AG04449 (cell line): ENCODE results near the genes TFAP2C and BMP7.

GRCh38 chr20:56417835-56418930, 6.1 kb downstream of the CASS4 start:
- RRBS, result no CpG with 5 or more reads among the region's 15 CpGs

- RRBS, result no CpG with 5 or more reads among the region's 1 CpG
These were observed 11.8 kb downstream of the CASS4 start for GRCh38 chr20:56423858-56424328.

DNA sequence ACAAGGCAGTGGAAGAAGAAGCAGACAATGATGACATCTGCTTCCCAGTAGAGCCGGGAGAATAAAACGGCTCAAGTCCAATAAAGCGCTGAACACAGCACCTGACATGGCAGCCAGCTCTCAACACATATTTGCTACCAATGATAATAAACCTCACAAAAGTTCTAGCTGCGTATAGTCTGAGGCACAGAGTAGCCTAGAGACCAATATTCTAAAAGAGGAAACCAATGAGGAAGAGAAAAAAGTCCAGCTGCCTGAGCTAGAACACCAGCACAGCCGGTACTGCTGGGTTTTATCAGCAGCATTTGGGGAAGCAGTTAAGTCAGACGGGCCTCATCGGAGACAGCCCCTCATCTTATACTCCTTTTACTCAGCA, 2.5 kb upstream of the RTF2 start:
- RRBS, result no CpG with 5 or more reads among the region's 7 CpGs

GRCh38 chr20:56628902-56629489, at the start of gene TFAP2C:
Gene TFAP2C (plus strand): TSS chr20:56629306.
- RRBS, result 2% methylated on average over 9 of the region's 62 CpGs

GRCh38 chr20:56788145-56788638, 159.1 kb downstream of the TFAP2C start:
- RRBS, result no CpG with 5 or more reads among the region's 7 CpGs

- RRBS, result no CpG with 5 or more reads among the region's 31 CpGs
These were observed 198.0 kb downstream of the TFAP2C start for GRCh38 chr20:56826686-56827868.

GRCh38 chr20:56925130-56925889, 296.2 kb downstream of the TFAP2C start:
- RRBS, result 4% methylated on average over 23 of the region's 76 CpGs

- RRBS, result 0% methylated on average over 1 of the region's 56 CpGs
These were observed at the start of gene BMP7 for GRCh38 chr20:57266552-57267182. Gene BMP7 (minus strand): TSS chr20:57266641.

DNA sequence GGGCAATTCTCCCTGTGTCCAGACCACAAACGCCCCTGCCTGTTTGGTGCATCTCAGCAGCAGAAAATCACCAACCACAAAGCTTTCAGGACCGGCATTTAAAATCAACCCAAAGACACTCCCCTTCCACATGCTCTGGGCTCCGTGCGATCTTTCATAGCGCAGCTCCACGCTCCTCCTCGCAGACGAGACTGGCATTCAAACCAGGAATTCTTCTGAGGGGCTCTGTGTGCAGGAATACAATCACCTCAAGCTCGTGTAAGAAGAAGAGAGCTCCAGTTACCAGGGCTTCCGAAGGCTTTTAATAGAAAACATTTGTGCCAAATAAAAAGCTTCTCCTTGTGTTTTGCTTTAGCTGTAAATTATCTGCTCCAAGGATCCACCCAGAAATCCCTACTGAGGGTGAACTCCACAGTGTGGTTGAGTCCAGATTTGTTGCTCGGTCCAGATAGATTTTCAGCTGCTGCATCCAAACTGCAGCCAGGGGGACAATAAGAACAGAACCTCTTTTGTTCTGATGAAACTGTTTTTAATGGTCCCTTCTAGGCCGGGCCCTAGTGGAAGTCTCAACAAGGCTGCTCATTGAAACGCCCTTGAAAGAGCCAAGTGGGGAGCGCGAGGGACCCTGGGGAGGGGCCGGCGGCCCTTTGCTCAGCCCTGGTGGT, 16.4 kb upstream of the BMP7 start:
- RRBS, result 6% methylated on average over 4 of the region's 17 CpGs

- RRBS, result no CpG with 5 or more reads among the region's 5 CpGs
These were observed 15.6 kb upstream of the RBM38 start for GRCh38 chr20:57375647-57375951.

- RRBS, result no CpG with 5 or more reads among the region's 17 CpGs
These were observed 59.1 kb downstream of the RBM38 start for GRCh38 chr20:57450092-57450929.

GRCh38 chr20:57481756-57482363, 43.1 kb downstream of the CTCFL start:
- RRBS, result no CpG with 5 or more reads among the region's 8 CpGs

DNA sequence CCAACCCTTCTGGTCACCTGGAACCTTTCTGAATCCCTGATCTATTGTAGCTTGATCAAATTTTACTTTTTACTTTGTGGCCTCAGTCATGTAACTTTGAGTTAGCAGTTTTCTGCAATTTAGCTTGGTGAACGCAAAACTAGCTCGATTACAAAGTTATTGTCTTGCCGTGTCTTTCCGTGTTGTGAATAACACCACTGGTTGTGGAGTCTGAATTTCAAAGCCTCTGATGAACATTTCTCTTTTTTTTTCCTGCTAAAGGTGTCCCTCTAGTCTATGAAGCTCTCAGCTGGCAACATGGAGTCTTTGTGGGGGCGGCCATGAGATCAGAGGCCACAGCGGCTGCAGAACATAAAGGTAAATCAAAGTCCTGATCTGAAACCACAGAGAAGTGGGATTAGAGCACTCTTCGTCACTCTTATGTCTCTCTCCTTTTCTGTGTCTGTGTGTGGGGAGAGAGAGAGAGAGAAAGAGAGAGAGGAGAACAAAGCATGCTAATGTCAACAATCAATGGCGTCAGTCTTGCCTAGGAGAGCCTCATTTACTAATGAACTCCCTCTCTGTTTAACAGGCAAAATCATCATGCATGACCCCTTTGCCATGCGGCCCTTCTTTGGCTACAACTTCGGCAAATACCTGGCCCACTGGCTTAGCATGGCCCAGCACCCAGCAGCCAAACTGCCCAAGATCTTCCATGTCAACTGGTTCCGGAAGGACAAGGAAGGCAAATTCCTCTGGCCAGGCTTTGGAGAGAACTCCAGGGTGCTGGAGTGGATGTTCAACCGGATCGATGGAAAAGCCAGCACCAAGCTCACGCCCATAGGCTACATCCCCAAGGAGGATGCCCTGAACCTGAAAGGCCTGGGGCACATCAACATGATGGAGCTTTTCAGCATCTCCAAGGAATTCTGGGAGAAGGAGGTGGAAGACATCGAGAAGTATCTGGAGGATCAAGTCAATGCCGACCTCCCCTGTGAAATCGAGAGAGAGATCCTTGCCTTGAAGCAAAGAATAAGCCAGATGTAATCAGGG, 4.2 kb downstream of the PCK1 start:
- RRBS, result 75% methylated on average over 2 of the region's 17 CpGs

GRCh38 chr20:57570113-57570956, 9.4 kb downstream of the PCK1 start:
- RRBS, result no CpG with 5 or more reads among the region's 25 CpGs

GRCh38 chr20:57672081-57672719, 37.6 kb downstream of the PMEPA1 start:
- RRBS, result 47% methylated on average over 13 of the region's 34 CpGs

DNA sequence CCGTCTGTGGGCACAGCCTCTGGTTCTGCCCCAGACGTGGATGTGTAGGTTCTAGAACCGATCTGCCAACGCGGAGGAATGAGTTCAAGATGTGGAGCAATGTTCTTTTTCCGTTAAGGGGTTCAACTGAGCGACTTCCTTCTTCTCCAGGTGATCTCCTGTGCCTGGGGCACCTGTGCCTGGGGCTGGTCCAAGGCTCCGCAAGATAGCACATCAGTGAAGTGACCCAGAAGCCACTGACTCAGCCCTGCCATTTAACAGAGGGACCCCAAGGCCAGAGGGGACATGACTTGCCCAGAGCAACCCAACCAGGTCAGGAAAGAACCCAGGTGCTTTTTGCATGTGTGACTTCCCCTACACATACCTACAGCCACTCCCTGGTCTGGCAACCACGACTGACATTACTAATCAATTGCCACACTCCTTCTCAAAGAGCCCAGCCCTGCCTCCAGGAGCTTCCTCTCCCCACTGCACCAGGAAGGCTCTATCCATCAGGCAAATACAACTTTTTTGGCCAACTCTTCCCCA, 22.7 kb downstream of the PMEPA1 start:
- RRBS, result no CpG with 5 or more reads among the region's 9 CpGs

GRCh38 chr20:57694945-57695342, 14.9 kb downstream of the PMEPA1 start:
- RRBS, result no CpG with 5 or more reads among the region's 9 CpGs

GRCh38 chr20:57697904-57698860, 11.6 kb downstream of the PMEPA1 start:
- RRBS, result 23% methylated on average over 6 of the region's 22 CpGs

DNA sequence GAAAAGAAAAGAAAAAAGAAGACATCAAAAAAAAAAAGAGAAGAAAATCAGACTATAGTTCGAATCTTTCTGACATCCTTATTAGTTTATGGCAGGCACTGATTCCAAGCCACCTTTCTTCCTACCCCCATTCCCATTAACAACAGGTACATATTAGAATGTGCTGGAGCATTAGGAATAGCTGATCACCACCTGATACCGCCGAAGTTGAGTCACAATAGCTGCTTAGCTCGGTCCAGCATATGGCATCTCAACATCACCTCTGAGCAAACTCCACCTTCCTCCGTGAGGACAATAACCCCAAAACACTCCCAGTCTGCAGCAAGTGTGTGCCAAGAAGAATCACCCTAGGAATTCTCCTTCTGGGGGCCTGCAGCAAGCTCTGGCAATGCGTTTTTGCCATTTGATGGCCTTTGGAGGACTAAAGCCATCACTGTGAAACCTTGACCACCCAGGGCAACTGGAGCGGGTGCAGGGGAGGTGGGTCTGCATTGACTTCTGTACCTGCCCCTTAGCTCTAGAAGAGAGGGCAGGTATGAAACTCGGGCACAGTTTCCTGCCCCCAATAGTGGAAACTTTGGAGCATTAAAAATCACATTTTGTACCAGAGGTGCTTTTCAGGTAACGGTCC, 8.7 kb downstream of the PMEPA1 start:
- RRBS, result no CpG with 5 or more reads among the region's 9 CpGs

DNA sequence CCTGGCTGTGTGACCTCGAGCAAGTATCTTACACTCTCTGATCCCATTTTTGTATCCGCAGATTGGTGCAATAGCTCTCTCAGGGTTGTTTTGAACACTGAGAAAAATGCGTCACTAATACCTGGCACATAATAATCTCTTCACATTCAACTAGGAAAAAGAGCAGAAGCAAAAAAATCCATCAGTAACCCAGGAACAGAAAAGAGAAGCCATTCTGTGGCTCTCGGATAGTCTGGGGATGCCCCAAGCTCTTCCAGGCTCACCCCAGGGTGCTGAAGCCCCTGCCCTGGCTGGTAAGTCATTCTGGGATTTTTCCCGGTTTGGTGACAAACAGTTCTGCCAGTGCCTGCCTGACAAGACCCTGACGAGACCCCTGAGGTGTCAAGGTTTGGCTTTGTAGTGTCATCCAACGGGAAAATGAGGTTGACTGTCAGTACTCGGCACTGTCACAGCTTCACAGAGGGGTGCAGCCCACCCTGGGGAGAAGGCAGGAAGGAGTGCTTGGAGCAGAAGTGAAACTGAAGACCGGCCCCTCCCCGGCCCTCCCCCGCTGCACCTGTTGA, 7.0 kb downstream of the PMEPA1 start:
- RRBS, result no CpG with 5 or more reads among the region's 11 CpGs